Subcutaneous preadipocyte (primary cell): ENCODE results near the genes PANX1 and ENDOD1.

DNA sequence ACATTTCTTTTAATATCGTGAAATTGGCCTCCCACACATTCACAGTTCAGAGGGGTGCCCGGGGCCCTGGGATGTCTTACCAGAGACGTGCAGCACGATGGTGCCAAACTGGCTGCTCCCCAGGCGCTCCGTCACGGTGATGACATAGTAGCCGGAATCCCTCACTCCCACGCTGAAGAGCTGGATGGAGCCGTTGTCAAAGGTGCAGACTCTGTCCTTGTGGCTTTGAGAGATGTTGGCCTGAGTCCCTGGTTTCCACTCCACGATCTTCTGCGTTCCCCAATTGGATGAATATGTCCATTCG lies 29.5 kb downstream of the VSTM5 start:
- CAGE, long polyA plus RNA, result no peak

DNA sequence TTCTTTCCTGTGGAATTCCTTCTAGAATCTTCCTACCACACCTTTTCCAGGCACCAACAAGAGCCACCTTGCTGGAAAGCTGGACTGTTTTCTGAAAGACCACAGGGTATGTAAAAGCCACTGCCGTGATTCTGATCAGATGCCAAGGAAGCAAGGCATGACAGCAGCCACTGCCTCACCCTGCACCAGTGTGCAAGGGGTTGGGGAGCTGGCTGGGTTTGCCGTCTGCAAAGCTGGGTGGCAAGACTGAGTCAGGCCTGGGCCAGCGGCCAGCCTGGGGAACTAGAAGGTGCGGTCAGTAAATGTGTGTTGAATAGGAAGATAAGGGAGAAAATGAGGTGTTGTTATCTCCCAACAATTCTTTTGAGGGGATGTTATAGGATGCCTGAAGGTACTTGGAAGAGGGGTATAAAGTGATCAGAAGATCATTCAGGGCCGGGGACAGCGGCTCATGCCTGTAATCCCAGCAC lies 8.0 kb downstream of the VSTM5 start:
- CAGE, long polyA plus RNA, result no peak

DNA sequence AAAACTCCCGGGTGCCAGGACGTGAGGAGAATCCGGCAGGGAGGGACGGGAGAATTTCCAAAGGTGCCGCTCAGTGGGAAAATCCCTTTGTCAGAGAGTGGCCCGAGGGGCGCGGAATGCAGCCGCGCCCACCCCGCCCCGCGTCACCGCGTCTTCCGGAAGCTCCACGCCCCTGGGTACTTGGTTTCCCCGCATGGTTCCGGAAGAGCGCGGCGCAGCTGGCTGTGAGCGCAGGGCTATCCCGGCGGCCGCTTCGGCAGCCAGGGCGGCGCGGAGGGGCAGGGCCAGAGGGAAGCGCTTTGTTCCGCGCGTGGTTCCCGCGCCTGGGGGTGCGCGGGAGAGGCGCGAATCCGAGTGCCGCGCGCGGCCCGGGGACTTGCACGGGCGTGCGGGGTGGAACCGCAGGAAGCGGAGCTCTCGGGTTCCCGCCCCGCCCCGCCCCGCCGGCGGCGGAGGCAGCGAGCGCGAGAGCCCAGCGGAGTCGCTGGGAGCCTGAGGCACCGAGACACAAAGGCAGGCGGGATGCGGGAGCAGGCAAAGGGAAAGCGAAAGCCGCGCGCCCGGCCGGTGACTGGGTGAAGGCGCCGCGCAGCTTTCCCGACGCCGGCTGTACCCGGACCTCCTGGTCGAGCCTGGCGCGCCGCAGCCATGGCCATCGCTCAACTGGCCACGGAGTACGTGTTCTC lies at the start of gene PANX1:
Gene PANX1, plus strand, starts transcription at position 177 of the 686 bp plus-strand sequence.
- CAGE, long polyA plus RNA, result no peak

GRCh38 chr11:94153044-94153813 lies 24.6 kb downstream of the PANX1 start:
- CAGE, long polyA plus RNA, result no peak

DNA sequence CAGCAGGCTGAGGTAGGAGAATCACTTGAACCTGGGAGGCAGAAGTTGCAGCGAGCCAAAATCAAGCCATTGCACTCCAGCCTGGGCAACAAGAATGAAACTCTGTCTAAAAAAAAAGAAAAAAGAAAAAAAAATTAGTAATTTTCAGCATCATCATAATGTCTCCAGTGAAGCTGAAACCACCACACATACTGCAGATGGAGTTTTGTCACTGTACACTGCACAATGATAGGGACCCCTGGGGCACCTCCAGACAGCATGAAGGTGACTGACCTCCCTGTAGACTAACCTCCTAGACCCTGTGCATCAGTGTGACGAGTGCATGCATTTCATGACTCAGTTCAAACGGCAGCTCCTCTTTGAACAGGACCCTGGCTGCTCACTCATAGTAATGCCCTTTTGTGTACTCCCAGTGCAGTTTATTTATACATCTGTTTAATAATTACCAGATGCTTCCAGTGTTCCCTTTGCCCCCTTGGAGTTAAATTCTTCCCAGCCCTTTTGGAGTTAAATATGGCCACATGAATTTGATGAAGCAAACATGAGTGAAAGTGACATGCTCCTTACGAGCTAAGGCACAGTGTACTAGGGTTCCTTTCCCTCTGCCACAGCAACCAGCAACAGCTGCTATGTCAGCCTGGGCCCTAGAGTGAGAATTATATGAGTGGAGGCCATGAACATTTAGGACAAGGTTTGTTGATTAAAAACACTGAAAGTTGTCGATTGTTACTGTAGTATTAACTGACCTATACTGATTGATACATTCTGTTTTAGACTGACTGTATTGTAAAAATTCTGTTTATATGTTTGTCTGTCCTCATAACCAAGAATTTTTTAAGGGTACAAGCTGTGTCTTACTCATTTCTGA lies 72.4 kb downstream of the PANX1 start:
- CAGE, long polyA plus RNA, result no peak

- CAGE, long polyA plus RNA, result no peak
Observed at GRCh38 chr11:94558474-94558737, 8.8 kb upstream of the PIWIL4 start.

- CAGE, long polyA plus RNA, result no peak
Observed at GRCh38 chr11:94639741-94640324, 72.7 kb downstream of the PIWIL4 start.

DNA sequence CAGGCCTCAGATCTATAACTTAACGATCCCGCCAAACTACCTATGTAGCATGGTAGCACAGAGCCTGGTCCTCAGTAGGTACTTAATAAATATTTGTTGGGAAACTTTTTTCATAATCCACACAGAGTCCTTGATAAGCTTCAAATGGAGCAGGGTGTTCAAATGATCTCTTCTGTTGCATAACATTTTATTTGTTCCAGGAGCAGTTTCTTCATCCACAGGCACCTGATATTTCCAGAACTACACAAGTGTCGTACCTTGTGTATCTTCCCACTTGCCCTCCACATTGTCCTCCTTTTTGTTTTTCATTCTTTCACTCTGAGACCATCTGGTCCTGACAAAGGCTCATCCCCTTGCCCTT lies 5.3 kb upstream of the AMOTL1 start:
- CAGE, long polyA plus RNA, result no peak

GRCh38 chr11:94853717-94854725 lies 85.9 kb downstream of the AMOTL1 start:
- CAGE, long polyA plus RNA, result no peak

DNA sequence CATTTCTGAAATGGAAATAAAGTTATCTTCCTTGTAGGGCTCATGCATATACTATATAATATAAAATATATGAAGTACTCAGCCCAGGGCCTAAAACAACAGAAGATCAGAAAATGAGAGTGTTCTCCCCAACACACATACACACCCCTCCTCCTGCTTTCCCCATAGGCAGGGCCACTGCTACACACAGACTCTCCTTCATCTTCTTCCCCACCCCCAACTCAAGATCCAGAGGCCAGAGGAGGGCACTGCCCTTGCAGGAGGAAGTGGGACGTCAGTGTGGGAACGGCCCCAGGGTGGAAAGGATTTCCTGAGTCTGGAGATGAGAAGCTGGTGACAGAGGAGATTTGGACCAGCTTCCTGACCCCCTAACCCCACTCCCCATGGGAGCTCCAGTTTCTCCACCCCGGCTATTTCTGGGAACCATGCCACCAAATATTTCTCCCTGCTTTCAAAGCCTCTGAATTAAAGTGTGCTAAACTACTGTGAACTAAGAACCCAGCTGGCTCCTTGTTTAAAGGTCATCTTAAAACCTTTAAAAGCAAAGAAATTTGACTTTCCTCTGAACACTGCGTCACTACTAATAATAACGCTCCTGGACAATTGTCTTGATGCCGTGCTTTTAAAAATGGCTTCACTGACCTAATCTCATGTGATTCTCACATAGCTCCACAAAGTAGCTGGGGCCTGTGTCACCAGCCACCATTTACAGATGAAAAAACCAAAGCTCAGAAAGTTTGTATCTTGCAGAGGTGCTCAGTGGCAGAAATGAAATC lies 46.6 kb downstream of the CWC15 start:
- CAGE, long polyA plus RNA, result no peak

DNA sequence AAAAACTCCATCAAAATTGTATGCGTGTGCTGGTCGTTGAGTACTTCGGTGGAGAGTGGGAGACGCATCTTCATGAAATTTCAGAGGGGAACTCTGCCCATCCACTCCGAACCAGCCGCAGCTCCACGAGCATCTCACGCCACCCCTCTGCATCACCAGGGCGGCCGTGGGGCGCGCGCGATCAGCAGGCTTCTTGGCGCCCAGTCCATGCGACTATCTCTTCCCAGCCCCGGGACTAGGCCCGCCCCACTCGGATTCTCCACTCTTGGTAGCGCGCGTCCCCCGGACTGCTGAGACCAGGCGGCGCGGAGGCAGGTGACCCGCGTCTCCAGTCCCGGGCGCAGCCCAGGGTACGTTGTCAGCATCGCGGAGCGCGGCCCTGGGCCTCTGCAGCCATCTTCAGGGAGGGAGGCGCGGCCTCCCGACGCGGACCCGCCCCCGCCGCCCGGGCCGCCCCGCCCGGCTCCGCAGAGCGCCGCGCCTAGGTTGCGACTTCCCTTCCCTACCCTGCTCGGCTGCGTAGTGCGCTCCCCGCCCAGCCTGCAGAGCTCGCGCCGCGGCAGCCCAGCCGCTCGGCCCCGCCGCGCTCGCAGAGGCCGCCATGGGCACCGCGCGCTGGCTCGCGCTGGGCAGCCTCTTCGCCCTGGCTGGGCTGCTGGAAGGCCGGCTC lies at the start of gene ENDOD1:
Gene ENDOD1, plus strand, starts transcription at position 520 of the 670 bp plus-strand sequence.
- CAGE, long polyA plus RNA, result no peak

DNA sequence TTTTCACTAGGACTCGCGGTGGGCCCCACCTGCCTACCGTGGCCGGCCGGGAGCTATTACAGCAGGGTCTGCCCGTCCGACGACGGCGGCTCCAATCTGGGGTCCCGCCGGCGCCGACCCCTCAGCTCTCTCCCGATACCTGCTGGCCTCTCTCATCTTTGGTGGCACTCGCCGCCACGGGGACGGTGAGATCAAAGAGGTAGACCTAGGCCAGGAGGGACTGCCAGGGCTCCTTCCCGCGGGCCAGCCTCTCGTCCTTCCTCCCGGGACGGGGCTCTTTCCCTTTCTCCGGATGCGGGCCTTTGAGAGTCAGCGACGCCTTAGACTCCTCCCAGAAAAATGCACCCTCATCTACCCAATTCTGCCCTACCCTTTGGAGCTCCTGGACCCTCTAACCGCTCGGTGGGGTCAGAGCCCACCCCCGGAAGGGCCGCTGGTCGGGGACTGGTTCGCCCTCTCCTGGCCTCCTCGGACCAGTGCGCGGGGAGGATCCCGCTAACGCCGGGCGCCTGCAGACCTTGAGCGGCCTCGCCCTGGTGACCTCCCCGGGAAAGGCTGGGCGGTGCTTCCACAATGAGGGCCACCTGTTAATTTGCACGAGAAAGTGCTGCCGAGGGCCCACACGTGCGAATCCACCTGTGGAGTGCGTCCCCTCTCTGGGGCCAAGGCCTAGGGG lies 61.2 kb downstream of the ENDOD1 start:
- CAGE, long polyA plus RNA, result no peak

DNA sequence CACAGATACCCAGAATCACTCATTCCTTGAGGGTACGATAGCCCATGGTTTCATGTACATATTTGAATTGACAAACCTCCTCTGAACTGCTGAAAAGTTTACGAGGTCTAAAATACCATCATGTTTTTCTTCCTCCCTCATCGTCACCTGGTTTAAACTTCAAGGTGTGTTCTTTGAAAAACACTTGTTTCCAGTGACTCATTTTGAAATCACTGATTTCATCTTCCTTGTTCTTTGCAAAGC lies 100.8 kb downstream of the FAM76B start:
- CAGE, long polyA plus RNA, result no peak

DNA sequence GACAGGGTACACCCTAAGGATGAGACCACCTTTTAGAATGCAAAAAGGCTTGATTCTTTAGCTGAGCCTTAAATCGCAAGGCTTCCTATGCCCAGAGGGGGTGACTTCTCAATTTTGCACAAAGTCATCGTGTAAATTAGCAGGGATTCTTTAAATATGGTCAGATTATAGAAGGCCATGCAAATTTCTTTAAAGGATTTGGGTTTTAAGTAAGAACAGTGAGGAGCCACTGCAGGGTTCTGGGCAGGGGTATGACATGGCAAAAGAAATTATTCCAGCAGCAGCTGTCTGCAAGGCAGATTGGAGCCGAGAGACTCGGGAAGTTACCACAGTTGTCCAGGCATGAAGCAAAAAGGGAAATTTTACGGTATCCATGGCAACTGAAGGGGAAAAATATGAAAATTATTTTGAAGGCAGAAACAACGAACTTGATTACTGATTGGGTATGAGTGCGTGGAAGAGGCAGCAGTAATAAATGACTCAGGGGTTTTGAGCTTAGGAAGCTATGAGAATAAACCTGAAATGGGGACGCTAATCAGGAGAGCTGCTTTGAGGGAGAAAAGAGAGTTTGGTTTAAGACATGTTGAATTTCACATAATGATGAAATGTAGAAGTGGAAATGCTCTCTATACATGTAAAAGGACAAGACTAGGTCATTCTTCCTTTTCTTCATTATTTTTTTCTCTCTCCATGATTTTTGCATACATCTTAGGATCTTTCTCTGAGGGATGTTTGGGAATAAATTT lies 91.6 kb downstream of the FAM76B start:
- CAGE, long polyA plus RNA, result no peak

DNA sequence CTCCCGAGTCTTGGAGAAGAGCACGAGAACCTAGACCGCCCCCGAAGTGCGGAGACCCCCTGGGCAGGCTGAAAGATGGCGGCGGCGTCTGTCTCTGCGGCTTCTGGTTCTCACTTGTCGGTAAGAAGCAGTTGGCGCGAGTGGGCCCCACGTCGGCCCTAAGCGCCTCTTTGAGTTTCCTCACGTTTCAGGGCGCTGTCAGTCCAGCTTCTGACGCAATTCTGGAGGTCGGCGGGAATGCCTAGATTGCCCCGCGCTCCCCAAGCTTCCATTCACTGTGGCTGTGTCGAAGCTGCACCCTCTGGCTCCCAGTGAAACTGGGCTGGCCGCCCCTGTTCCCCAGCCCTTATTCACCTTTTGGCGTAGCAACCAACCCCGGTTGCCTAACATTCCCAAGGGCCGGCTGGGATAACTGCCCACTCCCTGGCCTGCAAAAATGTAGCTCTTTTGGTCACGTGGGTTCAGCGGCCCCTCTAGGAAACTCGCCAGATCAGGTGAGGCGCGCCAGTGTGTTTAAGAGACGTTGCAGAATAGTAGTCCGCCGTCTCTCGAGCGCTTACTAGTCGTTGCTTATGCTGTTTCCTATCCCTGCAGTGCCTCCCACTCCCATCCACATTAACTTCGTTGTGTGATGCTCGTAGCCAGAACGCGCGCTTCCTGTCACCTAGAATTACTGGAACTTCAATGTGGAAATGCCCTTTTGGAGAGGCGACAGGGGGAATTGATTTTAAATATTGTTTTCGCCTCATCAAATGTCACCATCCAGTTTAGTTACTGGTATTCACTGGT lies 520 bp downstream of the CEP57 start:
- CAGE, long polyA plus RNA, result no peak

- CAGE, long polyA plus RNA, result no peak
Observed at GRCh38 chr11:95876634-95877212, 47.2 kb downstream of the MTMR2 start.

- CAGE, long polyA plus RNA, result no peak
Observed at GRCh38 chr11:95917185-95917628, 6.7 kb downstream of the MTMR2 start.

DNA sequence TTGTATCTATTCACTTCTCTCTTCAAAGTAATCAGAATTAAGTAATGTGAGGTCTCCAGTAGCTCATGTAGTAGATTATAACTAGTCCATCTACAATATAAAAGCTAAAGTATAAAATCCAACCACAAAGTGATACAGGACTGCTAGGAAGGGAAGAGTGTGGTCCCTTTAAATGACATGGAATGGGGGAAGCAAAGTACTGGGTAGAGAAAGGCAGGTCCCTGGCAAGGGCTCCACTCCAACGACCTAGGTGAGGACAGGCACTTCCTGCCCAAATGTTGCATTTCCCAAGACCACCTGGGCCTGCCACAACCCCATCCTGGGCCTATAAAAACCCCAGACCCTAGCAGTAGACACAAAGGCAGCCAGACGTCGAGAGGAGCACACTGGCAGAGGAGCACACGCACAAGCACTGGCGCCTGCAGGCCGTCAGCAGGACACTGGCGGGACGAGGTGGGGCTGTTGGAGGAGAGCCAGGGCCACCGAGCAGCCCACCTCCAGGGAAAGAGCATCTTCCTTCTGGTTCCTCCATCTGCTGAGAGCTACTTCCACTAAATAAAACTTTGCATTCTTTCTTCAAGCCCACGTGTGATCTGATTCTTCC lies 89.5 kb upstream of the MTMR2 start:
- CAGE, long polyA plus RNA, result no peak

DNA sequence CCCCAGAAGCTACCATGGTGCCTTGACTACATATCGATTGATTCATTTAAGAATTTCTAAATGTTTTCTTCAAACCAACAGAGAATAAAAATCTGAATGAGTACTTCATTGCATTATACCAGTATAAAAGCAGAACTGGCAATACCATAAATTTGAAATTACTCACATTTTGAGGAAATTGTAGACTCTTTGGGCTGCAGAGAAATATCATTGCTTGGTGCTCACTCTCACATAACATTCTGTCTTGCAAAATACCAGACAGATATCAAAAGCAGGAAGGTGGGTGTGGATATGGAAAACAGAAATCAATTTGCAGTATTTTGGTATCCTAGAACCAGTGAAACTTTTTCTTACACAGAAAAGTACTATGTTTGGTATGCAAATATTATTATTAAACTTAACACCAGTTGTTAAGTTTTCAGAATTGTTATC lies 113.4 kb downstream of the MAML2 start:
- CAGE, long polyA plus RNA, result no peak

GRCh38 chr11:96257086-96257590 lies 85.9 kb downstream of the MAML2 start:
- CAGE, long polyA plus RNA, result no peak